RPMI7951 (cell line): Measurements from ENCODE around the genes PTPRC and NR5A2.

DNA sequence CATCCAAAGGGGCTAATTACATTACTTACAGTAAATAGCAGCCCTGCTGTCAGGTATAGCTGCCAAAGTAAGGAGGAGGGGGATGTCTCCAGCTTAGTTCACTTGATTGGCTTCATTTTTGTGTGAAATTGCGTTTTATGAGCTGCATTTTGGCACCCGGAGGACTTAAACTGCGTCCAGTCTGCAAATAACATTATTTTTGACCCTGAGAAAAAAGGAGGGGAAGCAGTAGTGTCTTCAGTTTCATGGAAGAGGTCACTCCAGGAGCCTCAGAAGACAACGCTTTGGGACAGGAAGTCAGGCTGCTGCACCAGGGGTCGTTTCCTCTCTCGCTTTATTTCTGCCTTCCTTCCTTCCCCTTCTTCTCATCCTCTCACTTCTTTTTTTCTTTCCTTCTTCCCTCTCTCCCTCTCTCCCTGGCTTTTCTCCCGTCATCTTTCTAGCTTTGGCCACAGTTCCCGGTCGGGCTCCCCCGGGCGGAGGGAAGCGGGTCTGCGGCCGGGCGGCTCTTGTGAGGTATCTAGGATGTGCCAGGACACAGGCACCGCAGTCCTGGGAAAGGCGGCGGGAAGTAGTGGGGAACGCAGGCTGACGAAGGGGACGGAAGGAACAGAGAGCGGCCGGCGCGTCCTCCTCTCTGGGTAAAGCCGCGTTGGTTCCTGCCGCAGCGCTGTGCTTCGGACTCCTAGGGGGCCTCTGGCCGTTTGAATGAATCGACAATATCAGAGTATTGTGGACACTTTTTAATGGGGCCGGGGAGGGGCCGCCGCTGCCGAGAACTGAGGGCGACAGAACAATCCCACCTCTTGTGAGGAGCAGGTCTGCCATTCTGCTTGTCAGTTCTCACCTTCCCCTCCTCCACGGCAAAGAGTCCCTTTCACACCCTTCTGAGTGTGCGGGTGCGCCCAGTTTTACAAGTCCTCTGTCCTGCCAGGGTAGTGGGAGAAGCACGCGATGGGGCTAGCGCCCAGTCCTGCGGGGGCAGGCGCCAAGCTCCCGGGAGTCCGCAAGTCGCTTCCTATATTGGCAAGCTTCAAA lies 1.4 kb upstream of the LHX9 start:
- RAMPAGE, long total RNA = no peak

DNA sequence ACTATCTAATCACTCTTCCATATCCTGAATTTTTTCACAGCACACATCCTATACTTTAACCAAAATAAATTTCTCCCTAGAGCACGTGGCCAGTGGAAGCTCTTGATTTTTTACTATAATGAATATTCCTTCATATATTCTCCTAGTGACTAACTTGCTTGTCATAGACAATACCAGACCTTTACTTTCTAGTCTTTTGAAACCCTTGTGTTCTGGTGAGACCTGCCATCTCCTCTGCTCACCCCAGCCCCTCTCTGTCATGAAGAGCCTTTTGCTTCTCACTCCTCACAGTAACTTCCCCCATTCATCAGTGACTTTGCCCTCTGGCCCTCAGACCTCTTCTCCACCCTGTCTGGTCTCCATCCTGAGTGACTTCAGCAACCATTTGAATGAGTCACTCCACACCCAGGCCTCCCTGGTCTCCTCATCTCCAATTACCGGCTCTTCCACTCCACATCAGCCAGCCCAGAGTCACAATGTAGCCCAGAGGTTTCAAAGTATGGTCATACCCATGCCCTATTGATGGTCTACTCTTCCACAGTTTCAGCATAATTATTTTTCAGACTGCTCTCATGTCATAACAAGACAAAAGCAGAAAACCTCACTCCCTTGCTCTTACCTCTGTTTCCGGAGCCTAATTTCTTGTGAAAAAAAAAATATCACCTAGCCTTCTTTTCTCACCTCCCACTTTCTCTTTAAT lies 35.8 kb upstream of the NEK7 start:
- RAMPAGE, long total RNA = no peak

DNA sequence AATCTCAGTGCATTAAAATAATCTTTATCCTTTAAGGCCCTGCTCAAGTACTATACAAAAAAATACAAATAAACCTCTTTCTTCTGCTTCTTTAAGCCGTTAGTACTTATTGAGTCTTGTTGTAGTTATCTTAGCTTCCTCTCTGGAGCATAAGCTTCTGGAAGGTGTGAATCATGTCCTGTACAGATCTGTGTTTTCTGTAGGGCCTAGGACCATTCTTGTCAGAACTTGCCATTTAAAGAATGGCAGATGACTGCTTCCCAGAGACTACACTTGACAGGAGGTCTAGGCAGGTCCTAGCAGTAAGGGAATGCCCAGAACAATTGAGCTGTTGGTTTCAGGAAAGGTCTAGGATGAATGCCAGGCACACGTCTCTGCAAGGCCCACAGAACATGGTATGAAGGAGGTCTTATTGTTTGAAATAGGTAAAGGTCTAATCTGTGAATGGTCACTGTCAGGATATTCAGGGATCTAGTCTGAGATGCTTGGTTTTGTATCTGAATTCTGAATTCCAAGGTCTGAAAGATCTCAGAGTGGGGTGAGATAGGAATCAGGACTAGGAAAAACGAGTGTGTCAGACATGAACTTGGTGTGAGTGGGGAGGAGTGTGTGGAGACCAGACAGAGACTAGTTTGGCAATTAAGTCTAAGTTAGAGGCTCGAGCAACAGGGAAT lies 13.0 kb downstream of the NEK7 start:
- RAMPAGE, long total RNA = no peak

GRCh38 chr1:198282610-198283496 lies 126.1 kb downstream of the NEK7 start:
- RAMPAGE, long total RNA = no peak

DNA sequence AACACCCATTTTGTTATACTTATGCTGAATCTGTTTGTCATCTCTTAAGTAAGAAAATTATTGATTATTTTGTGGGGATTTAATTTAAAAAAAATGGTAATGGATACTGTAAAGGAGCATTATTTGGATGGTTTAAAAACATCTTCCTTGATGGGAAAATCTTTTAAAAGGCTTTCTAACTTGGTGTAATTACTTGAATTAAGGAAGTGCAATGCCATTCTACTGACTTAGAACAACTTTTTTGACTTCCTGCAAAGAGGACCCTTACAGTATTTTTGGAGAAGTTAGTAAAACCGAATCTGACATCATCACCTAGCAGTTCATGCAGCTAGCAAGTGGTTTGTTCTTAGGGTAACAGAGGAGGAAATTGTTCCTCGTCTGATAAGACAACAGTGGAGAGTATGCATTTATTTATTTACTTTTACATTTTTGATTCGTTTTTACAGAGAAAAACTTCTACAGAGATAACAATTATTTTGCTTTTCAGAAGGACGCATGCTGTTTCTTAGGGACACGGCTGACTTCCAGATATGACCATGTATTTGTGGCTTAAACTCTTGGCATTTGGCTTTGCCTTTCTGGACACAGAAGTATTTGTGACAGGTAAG lies at the start of gene PTPRC:
PTPRC (plus strand) TSS at position 302 of the 608 bp plus-strand sequence.
- RAMPAGE, long total RNA = no peak

- RAMPAGE, long total RNA = no peak
Observed at GRCh38 chr1:198703525-198703958, 64.7 kb downstream of the PTPRC start.

- RAMPAGE, long total RNA = no peak
Observed at GRCh38 chr1:198750425-198750781, 111.6 kb downstream of the PTPRC start.

DNA sequence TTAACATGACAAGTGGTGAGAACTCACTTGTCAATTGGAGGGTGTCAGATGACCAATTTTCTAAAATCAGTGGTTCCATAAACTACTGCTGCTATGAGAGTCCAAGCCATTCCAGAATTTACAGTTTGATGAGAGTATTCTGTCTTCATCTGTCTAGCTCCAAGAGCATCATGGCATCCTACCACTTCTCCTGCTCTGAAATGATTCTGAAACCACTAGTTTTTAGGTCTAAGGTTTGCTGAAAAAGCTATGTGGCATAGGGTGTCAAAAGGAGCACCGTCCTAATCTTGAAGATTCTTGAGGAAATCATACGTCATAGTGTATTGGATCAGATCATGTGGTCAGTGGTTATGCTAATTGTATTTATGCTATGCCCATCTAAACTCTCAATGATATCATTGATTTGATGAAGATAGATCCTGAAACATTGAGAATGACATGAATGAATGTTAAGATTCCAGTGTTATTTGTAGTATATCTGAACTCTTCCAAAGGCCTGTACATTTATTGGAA lies 281.3 kb downstream of the PTPRC start:
- RAMPAGE, long total RNA = no peak

- RAMPAGE, long total RNA = no peak
Observed at GRCh38 chr1:198932234-198932591, 293.4 kb downstream of the PTPRC start.

DNA sequence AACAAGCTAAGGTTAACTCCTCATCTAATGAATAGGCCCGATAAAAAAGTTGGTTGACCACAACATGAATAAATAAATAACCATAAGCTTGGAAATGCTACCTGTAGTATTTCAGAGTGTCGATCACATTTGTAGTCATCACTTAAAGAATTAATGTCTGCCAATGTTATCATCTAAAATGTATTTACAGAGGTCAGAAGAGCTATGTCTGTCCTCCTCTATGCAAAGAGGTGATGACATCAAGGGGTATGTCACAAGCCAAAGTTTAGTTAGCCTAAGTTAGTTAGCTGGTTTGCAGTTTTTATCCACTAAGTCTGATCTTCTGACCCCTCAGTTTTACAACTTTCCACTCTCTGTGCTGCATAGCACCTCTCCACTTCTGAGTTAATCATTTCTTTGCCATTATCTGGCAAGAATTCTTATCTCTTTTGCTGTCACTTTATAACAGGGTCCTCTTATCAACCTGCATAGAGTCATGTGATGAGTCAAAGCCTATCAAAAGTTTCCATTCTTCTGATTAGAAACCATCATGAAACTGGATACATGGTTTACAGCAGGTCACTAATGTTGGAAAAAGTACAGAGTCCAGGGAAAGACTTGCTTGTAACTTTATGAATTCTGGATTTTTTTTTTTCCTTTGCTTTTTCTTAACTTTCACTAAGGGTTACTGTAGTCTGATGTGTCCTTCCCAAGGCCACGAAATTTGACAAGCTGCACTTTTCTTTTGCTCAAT lies at the start of gene NR5A2:
NR5A2 (plus strand) TSS at position 640 of the 733 bp plus-strand sequence.
- RAMPAGE, long total RNA = no peak

- RAMPAGE, long total RNA = no peak
Observed at GRCh38 chr1:200028509-200029779, 1.4 kb downstream of the NR5A2 start.

DNA sequence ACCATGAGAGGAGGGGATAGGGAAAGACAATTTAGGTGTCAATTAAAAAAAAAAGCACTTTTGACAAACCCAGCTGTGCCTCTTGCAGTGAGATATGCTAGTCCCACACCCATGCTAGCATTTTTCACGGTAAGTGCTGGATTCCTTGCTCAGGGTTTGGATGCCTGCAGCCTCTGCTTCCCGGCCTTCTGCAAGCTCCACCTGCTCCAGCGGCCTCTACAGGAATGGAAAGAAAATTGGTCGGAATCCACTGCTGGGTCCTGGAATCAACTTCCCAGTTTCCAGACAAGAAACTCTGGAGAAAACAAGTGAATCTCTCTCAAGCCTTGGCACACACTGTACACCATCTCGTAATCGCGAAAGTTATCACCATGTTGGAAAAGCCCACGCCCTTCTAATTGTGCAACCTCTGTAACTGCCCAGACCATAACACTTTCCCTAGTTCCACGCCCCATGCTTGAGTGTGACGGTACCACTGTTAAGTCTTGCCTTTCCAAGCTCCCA lies 5.9 kb downstream of the NR5A2 start:
- RAMPAGE, long total RNA = no peak

- RAMPAGE, long total RNA = no peak
Observed at GRCh38 chr1:200041128-200041999, 13.9 kb downstream of the NR5A2 start.

DNA sequence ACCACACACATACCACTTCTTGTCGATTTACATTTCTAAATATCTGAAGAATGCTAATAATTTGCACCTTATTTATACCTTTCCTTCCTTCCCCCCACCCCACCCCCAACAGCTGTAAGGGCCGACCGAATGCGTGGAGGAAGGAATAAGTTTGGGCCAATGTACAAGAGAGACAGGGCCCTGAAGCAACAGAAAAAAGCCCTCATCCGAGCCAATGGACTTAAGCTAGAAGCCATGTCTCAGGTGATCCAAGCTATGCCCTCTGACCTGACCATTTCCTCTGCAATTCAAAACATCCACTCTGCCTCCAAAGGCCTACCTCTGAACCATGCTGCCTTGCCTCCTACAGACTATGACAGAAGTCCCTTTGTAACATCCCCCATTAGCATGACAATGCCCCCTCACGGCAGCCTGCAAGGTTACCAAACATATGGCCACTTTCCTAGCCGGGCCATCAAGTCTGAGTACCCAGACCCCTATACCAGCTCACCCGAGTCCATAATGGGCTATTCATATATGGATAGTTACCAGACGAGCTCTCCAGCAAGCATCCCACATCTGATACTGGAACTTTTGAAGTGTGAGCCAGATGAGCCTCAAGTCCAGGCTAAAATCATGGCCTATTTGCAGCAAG lies 20.7 kb downstream of the NR5A2 start:
- RAMPAGE, long total RNA = no peak

- RAMPAGE, long total RNA = no peak
Observed at GRCh38 chr1:200298180-200298818, 111.5 kb downstream of the ZNF281 start.

DNA sequence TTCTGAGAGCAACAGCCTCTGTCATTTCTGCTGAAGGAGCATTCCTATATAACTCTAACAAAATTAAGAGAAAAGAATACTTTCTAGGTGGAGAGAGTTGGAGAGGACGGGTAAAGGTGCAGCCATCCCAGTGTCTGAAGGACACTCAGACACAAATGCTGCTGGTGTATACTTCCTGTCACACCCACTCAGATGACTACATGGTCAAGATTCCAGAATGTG lies 35.4 kb downstream of the ZNF281 start:
- RAMPAGE, long total RNA = no peak

GRCh38 chr1:200405300-200405713 lies 4.5 kb downstream of the ZNF281 start:
- RAMPAGE, long total RNA = no peak

DNA sequence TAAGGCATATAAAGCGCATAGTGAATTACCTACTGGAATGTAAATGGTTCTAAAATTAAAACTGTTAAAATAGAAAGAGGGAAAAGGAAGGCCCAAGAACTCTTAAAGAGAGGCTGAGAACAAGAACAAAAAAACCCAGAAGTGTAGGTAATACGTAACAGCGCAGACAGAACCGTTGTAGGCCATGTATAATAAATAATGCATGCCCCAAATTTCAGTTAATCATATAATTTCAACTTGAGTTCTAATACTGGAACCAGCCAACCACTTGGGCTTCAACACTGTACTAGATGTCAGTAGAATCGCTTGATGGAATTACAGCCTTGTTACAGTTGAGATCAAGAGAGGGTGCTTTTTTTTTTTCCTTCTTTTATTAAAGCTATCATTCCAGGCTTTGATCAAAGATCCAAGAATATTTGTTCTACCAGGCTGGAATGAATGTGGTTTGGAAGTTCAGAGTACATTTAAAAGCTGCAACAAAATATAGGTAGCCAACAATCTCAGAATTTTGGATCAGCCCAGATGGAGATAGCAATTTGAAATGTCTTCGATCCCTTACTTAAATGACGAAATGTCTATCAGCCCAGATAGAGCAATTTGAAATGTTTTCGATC lies 3.8 kb downstream of the ZNF281 start:
- RAMPAGE, long total RNA = no peak

DNA sequence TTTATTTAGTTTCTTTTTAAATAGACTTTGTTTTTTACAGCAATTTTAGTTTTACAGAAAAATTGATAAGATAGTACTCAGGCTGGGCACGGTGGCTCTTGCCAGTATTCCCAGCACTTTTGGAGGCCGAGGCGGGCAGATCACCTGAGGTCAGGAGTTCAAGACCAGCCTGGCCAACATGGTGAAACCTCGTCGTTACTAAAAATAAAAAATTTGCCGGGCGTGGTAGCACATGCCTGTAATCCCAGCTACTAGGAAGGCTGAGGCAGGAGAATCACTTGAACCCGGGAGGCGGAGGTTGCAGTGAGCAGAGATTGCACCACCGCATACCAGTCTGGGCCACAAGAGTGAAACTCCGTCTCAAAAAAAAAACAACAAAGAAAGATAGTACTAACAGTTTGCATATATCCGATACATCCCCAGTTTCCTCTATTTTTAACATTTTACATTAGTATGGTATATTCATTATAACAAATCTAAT lies 3.8 kb upstream of the ZNF281 start:
- RAMPAGE, long total RNA = no peak

DNA sequence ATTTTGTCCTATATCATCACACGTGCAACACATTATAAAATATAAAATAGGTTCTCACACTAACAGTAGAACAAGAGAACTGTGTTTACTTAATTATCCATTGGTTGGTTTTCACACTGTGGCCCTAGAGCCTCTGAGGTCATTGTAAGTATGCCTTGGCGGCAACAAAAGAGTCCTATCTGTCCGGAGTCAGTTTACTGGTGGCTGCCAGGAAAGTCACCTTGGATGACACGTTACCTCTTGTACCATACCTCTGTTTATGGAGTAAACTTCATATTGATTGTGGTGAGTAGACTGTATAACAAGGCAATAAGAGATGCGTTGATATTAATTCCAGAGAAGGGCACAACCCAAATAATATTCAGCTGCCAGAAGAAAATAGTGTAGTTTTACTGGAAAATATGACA lies 20.3 kb upstream of the KIF14 start:
- RAMPAGE, long total RNA = no peak